ENCODE measurements around the gene ACOX2.

GRCh38 chr3:57782889-57783705 is 27.0 kb downstream of the SLMAP start:
- PRO-cap, result no peak
- RAMPAGE, long total RNA, result no peak
- RRBS, result no CpG with 5 or more reads among the region's 4 CpGs

DNA sequence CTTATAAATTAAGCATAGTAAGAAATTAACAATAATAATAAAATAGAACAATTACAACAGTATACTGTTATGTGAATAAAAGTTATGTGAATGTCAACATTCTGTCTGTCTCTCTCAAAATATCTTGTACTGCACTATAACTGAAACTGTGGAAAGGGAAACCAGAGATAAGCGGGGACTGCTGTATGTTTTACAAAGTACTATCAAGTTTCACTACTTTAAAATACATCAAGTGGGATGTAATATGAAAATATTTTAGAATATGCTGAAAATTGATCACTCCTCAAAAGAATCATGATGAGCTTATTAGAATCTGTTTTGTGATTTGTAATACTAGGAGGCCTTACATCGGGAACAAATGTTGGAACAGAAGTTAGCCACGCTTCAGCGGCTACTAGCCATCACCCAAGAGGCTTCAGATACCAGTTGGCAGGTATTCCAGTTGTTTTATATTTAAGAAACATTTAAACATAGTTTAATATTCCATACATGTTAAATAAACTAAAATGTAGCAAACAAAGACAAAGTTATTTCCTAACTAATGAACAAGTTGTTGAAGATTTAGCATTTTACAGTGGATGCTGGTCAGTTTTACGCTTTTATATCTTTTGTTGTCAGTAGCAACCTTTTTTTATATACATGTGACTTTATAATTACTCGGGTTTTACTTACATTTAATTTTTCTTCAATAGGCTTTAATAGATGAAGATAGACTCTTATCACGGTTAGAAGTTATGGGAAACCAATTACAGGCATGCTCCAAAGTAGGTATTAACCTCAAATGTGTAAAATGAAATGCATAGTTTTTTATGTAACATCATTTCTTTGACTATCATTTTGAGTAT is 101.5 kb downstream of the SLMAP start:
- PRO-cap, result no peak
- RAMPAGE, long total RNA, result no peak
- RRBS, result no CpG with 5 or more reads among the region's 7 CpGs

DNA sequence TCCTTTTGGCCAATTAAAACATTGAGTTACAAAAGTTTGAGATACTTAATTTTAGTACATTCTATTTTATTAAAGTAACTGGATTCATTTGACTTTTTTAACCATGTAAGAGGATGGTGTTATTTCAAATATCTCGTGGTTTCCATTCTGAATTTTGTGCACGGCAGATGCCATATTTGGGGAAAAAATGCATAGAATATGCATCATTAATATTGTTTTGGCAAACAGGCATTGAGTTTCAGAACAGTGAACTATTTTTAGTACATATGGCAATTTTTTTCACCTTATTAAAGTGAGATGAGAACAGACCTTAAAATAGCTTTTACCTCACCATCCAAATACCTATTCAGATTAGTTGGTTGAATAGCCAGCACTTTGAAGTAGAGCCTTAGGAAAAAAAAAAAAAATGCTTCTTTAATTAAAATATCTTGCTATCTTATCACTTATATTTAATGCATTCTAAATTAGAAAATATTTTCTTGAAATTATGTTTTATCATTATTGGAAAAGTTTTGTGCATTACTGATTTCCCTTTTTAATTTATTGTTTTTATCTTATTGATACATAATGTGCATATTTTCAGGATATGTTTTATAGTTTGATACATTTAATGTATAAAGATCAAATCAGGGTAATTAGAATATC is 117.3 kb upstream of the FLNB start:
- PRO-cap, result no peak
- RAMPAGE, long total RNA, result no peak
- RRBS, result no CpG with 5 or more reads among the region's 2 CpGs

DNA sequence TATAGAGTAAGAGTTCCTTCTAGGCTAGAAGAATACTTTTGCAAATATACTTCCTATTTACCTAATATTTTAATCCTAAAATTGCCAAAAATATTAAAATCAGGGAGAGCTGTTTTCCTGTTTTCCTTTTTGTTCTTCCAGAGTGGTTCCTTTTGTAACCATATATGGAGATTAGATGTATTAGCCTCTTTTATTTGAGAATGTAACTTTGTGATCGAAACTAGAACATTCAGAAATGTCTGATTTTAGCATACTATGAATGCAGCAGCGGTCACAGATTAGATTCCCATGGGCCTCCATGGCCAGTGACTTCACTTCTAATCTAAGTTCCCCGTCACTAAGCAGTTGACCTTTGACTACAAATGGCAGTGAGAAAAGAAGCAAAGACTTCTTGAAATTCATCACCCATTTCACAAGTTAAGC is 114.7 kb upstream of the FLNB start:
- PRO-cap, result no peak
- RAMPAGE, long total RNA, result no peak
- RRBS, result no CpG with 5 or more reads among the region's 3 CpGs

GRCh38 chr3:57902841-57903517 is 105.2 kb upstream of the FLNB start:
- PRO-cap, result no peak
- RAMPAGE, long total RNA, result no peak
- RRBS, result no CpG with 5 or more reads among the region's 3 CpGs

- PRO-cap, result no peak
- RAMPAGE, long total RNA, result no peak
- RRBS, result no CpG with 5 or more reads among the region's 5 CpGs
Measured at GRCh38 chr3:57990222-57990494, 18.1 kb upstream of the FLNB start.

GRCh38 chr3:57999406-57999853 is 8.8 kb upstream of the FLNB start:
- PRO-cap, result no peak
- RAMPAGE, long total RNA, result no peak
- RRBS, result no CpG with 5 or more reads among the region's 7 CpGs

DNA sequence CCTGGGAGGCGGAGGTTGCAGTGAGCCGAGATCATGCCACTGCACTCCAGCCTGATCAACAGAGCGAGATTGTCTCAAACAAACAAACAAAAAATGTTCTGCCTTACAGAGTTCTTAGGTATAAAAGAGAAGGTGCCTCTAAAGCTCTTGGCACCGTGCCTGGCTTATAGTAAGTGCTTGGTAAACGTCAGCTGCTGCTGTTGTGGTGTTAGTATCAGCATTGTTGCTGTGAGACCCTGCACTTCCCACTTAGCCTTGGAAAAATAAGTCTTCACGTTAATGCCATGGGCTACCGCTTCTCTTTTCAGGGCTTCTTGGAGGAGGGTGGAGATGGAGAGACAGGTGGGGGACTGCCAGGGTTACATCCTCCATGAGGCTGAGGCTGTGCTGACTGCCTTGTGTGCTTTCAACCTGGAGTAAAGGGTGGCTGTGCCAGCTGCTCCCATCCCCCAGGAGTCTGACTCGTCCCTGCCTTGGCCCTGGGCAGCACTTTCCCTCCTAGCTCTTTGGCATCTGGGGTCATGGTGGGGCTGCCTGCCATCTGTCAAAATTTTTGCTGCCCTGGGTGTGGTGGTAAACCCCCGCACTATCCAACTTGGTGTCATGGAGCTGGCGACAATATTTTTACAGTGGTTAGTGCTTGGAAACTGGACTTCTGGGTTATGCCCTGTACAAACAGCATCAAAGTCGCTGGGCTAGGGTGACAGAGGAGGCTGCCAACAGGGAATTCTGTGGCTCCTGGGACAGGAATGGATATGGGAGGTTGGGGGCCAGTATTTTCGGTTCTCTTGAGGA is 17.8 kb downstream of the FLNB start:
- PRO-cap, result no peak
- RAMPAGE, long total RNA, result no peak
- RRBS, result no CpG with 5 or more reads among the region's 12 CpGs

DNA sequence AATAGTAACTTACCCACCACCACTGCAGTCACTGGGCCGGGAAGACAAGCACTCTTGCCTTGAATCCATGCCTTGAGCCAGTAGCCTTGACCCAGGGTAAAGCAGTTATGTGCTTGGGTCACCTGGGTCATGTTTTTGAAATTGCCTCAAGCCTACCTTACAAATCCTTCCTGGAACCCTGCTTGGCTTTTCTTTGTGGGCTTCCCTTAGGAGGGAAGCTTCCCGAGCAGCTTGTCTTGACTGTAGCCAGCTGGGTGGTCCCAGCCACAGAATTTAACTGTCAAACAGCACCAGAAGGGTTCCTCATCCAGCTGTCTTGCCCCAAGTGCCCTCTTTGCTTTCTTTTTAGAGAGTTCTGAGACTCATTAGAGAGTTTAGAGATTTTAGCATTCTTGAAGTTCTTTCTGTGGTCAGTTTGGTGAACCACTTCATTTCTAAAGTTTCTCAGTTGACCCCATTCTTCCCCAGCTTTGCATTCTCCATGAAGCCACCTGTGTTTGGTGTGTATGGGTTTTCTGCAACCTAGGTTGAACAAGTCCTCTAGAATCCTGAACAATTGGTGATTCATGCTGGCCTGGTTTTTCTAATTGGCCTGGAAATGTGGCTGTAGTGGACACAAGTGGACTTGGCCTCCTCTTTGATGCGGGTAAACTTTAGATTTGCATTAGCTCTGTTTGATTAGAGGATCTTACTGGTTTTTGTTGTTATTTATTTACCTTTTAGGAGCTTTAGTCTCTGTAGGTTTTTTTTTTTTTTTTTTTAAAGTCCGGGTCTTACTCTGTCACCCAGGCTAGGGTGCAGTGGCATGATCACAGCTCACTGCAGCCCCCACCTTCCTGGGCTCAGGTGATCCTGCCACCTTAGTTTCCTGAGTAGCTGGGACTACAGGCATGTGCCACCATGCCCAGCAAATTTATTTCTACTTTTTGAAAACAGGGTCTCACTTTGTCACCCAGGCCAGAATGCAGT is 33.7 kb downstream of the FLNB start:
- PRO-cap, result no peak
- RAMPAGE, long total RNA, result no peak
- RRBS, result no CpG with 5 or more reads among the region's 4 CpGs

- PRO-cap, result no peak
- RAMPAGE, long total RNA, result no peak
- RRBS, result no CpG with 5 or more reads among the region's 7 CpGs
Measured at GRCh38 chr3:58052290-58052873, 44.2 kb downstream of the FLNB start.

- PRO-cap, result no peak
- RAMPAGE, long total RNA, result no peak
- RRBS, result no CpG with 5 or more reads among the region's 15 CpGs
Measured at GRCh38 chr3:58059363-58060314, 51.4 kb downstream of the FLNB start.

GRCh38 chr3:58178223-58178553 is 32.6 kb downstream of the DNASE1L3 start:
- PRO-cap, result no peak
- RAMPAGE, long total RNA, result no peak
- RRBS, result 41% methylated on average over 10 of the region's 14 CpGs

- PRO-cap, result no peak
- RAMPAGE, long total RNA, result no peak
- RRBS, result no CpG with 5 or more reads among the region's 4 CpGs
Measured at GRCh38 chr3:58193301-58193724, 17.5 kb downstream of the DNASE1L3 start.

DNA sequence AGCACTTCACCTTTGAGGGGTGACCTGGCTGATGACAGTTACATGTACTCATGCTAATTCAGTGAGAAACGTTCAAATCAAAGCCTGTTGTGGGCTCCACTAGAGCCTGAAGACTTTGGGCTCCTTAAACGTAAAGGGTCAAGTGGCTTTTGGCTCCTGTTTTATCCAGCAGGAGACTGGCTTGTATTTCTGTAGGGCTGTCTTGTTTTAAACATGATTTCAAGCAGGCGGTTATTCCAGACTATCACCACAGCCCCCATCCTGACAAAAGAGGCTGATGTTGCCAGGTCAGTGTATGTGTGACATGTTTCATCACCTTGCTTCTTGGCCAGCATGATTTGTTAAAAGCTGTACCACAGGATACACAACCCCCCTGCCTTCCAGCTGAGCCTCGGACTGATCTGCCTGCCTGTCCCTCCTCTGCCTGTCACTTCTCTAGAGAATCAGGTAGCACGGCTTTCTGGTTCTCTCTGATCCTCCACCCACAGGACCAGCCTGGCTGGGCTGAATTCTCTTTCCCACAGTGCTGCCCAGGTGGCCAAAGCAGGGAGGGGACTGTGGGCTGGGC is 8.5 kb downstream of the ABHD6 start:
- PRO-cap, result no peak
- RAMPAGE, long total RNA, result no peak
- RRBS, result no CpG with 5 or more reads among the region's 5 CpGs

GRCh38 chr3:58272253-58272655 is 33.8 kb upstream of the RPP14 start:
- PRO-cap, result no peak
- RAMPAGE, long total RNA, result no peak
- RRBS, result no CpG with 5 or more reads among the region's 2 CpGs

GRCh38 chr3:58273888-58274494 is 32.1 kb upstream of the RPP14 start:
- PRO-cap, result no peak
- RAMPAGE, long total RNA, result no peak
- RRBS, result no CpG with 5 or more reads among the region's 5 CpGs

- PRO-cap, result no peak
- RAMPAGE, long total RNA, result no peak
- RRBS, result no CpG with 5 or more reads among the region's 16 CpGs
Measured at GRCh38 chr3:58463491-58464235, 28.2 kb upstream of the KCTD6 start.

- PRO-cap, result no peak
- RAMPAGE, long total RNA, result no peak
- RRBS, result no CpG with 5 or more reads among the region's 13 CpGs
Measured at GRCh38 chr3:58486939-58487614, 4.8 kb upstream of the KCTD6 start.

GRCh38 chr3:58537025-58537703 is at the start of gene ACOX2:
TSS of gene ACOX2 (minus strand) at chr3:58537190.
- PRO-cap, result unidirectional peak, minus-strand start at chr3:58537190
- RAMPAGE, long total RNA, result no peak
- RRBS, result no CpG with 5 or more reads among the region's 9 CpGs

DNA sequence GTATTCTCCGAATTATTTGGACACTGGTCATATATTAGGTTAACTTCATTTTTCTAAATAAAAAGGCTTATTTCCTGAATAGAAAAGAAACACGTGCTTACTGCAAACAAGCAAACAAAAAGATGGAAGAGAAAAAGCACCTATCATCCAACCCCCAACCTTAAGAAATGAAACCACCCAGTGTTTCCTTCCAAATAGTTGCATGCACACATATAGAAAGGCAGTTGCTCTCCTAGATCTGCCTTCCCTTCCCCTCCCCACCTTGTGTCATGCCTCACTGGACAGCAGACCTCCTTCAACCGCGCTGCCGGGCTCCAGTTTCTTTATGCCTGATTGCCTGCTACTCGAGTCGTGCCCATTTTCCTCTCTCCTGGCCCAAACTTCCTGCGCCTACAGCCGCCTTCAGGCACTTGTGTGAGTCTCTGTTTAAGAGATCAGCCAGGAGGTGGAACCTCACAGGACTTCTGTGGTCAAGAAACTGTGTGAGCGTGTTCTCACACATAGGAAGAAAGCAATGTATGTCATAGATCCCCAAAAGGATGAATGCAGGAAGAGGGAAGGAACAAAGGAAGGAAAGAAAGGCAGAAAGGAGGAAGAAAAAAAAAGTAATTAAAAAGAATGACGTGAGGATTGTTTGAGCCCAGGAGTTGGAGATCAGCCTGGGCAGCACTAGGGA is 8.8 kb upstream of the FAM107A start:
- PRO-cap, result no peak
- RAMPAGE, long total RNA, result no peak
- RRBS, result no CpG with 5 or more reads among the region's 11 CpGs

Data from lung (tissue), 4 donors.